ENCODE measurements around a stretch of chr10.

GRCh38 chr10:113553940-113554641 lies 1.2 kb downstream of the HABP2 start:
- PRO-cap, 2 experiments = no peak in any of the 2 experiments

DNA sequence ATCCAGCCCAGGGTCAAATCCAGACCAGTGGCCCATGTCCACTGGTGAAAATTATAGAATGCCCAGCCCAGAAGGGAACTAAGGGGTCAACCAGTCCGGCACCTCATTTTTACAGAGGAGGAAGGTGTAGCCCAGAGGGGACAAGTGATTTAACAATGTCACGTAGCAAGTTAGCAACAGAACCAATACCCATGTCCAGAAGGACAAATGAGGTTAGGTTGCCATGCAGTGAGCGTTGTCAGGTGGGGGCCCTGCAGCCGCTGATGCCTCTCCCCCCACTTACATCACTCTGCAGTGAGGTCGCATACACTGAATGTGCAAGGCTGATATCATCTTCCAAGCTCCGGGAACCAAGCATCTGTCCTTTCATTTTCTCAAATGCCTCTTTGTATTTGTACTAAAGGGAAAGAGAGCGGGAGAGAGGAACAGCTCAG lies 49.9 kb downstream of the NRAP start:
- PRO-cap, 2 experiments = no peak in any of the 2 experiments

GRCh38 chr10:113680156-113681233 lies 783 bp downstream of the CASP7 start:
- PRO-cap, 2 experiments = peak in 1 of 2 experiments; most common plus-strand start chr10:113680503 (in 1); most common minus-strand start chr10:113680507 (in 1)

DNA sequence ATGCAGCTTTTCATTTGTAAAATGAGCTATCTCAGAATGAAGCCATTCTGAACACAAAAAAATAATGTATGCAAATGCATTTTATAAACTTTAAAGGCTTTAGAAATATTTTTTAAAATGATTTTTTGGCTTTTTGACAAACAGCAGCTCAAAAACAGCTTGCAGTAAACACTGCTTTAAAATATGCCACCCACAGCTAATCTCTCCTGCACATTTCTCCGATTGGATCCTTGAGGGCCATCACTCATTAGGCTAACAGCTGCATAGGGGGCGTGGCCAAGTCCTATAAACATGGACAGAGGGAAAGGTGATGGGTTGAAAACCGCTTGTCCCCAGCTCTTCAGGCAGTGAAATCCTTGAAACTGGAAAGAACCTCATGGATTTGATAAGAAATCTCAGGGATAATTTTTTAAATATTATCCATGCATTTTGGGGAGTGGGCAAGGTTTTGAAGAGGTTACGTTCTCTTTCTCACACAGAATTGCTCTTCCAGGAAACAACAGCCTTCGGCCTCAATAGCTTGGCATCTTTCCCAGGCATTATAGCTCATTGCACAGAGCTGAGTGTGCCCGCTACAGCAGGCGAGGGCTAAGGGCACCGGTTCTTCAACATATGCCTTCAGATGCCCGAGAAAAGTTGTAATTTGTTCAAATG lies 1.6 kb downstream of the PLEKHS1 start:
- PRO-cap, 2 experiments = no peak in any of the 2 experiments

GRCh38 chr10:113855448-113855742 lies 934 bp downstream of the NHLRC2 start:
- PRO-cap, 2 experiments = no peak in any of the 2 experiments

GRCh38 chr10:113856142-113856612 lies 1.7 kb downstream of the NHLRC2 start:
- PRO-cap, 2 experiments = no peak in any of the 2 experiments

DNA sequence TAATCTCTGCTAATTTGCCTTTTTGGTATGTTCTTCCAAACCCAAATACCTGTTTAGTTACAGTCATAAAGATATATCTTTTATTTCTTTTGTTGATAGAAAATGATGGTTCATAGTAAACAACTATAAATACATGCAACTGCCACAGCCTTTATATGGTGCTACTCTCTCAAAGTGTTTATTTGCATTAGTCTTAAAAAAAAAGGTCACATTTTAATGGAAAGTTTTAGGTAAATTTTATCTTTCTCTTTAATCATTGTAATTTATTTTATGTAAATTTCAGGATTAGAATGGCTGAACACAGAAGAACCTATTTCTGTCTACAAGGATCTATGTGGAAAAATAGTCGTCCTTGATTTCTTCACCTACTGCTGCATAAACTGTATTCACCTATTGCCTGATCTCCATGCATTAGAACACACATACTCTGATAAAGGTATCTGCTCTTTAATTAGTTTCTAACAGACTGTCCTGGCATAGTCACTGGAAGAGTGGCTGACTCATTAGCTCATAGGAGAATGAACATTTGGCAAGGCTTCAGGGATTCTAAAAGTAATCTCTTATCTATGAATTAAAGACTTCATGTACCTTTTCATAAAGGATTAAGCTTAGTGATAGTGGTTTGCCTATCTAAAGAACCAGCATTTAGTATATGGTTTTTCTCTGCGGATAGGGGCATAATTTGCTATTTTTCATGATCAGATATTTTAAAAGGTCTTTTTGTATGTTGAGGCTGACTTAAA lies 4.0 kb downstream of the NHLRC2 start:
- PRO-cap, 2 experiments = no peak in any of the 2 experiments

- PRO-cap, 2 experiments = no peak in any of the 2 experiments
Observed at GRCh38 chr10:113876329-113877442, 22.2 kb downstream of the NHLRC2 start.

- PRO-cap, 2 experiments = no peak in any of the 2 experiments
Observed at GRCh38 chr10:113937545-113938621, 83.4 kb downstream of the NHLRC2 start.

- PRO-cap, 2 experiments = no peak in any of the 2 experiments
Observed at GRCh38 chr10:114259629-114260033, 20.6 kb downstream of the VWA2 start.

DNA sequence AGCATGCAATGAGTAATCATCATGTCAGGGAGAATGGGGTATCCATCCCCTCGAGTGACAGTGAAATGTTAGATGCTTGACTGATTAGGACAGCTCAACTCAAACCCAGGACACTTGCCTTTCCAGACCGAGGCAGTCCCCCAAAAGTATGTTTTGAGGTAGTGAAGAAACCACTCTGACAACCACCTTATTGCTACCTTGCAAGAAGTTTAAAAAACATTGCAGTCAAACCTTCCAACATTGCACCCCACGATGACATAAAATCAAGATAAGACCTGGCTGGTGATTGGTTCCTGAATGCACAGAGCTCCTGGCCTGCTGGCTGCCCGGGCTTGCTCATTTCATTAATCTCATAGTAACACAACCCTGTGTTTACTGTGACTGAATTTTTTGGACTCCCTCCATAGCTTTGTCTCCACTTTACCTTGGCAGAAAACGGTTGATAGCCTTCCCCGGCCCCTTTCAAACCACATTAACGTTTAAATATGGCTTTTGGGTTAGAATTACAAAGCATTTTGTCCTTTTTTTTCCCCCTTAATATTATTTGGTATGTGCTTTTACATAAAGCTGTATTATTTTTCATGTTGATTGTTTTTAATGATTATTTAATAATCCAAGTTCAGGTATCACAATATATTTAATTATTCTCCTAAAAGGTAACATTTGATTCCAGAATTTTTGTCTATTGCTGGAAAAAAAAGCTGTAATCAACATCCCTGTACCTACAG lies 27.5 kb downstream of the VWA2 start:
- PRO-cap, 2 experiments = no peak in any of the 2 experiments

- PRO-cap, 2 experiments = no peak in any of the 2 experiments
Observed at GRCh38 chr10:114300130-114300577, 61.1 kb downstream of the VWA2 start.

DNA sequence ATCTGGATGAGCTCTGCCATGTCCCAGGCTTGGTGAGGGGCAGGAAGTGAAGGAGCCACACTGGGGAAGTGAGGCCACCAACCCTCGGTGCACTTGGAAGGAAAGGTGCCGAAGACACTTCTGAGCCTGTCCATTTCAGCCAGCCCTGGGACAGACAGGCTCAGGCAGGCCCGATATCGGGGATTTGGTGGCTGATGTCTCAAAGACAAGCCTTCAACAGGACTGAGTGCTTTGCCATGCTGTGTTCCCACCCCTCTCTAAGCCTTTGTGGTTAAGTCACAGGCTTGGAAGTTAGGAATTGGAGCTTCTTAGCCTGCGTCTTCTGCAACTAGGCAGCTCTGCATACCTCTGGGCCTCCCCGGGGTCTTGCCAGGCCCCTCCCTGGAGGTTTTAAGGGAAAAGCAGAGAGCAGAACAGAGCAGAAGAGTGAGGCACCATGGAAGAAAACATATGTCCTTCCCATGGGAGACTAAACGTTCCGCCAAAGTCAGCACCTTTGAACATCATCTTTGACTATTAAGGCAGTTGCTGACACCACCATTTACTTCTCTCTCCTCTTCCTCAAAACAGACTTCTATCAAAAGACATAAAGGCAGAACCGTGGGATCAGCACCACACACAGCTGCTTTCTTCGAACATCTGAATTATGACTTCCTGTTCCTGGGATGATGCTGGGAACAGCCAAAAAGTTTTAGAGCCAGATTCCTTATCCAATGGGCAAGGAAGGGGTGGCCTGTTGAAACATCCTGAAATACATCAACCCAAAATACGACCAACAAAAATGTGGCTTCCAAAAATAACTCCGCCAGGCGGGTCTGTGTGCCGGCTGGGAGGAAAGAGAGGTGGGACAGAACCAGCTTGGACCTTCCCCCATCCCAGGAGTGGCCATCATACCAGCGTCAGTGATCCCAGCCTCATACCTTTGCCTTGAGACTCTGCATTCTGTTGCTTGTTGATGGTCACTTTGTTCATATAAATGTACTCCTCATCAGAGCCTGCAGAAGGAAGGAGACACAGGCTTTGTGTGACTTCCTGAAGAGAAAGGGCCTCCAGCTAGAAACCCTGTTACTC lies 71.7 kb downstream of the AFAP1L2 start:
- PRO-cap, 2 experiments = no peak in any of the 2 experiments

GRCh38 chr10:114349931-114350287 lies 54.4 kb downstream of the AFAP1L2 start:
- PRO-cap, 2 experiments = no peak in any of the 2 experiments

- PRO-cap, 2 experiments = no peak in any of the 2 experiments
Observed at GRCh38 chr10:114393489-114394103, 10.7 kb downstream of the AFAP1L2 start.

- PRO-cap, 2 experiments = no peak in any of the 2 experiments
Observed at GRCh38 chr10:114404831-114405538, 683 bp upstream of the AFAP1L2 start.

GRCh38 chr10:114437801-114438169 lies 33.5 kb upstream of the AFAP1L2 start:
- PRO-cap, 2 experiments = no peak in any of the 2 experiments

DNA sequence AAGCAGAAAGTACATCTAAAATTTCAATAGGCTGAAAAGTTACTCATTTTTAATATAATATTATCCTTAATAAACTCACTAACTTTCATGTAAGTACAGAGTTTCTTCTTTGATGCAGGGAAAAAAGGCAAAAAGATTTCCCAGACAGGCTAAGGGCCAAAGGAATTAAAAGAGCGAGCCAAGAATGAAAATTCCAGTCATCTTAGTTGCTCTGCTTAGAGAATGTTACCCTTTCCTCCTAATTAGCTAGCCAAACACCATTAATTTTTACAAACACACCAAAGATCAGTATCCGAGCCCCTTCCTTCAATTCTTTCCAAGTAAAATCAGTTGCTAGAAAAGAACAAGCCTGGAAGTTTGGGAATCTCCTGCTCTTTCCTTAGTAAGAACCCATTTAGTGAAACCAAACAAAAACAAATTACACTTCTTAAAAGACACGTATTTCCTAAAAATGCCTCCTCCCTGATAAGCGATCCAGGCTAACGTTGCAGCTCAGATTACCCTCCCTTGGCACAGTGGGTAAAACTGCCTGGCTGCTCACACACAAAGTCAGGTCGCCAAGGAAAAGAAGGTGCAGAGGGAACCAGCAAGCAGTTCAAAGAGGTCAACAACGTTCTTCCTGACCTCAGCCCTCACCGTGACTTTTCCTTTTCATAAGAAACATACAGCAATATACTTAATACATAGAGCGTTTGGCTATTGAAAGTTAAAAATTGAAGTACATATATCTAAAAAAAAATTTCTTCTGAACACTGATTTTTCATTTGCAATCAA lies 57.2 kb upstream of the ABLIM1 start:
- PRO-cap, 2 experiments = no peak in any of the 2 experiments

DNA sequence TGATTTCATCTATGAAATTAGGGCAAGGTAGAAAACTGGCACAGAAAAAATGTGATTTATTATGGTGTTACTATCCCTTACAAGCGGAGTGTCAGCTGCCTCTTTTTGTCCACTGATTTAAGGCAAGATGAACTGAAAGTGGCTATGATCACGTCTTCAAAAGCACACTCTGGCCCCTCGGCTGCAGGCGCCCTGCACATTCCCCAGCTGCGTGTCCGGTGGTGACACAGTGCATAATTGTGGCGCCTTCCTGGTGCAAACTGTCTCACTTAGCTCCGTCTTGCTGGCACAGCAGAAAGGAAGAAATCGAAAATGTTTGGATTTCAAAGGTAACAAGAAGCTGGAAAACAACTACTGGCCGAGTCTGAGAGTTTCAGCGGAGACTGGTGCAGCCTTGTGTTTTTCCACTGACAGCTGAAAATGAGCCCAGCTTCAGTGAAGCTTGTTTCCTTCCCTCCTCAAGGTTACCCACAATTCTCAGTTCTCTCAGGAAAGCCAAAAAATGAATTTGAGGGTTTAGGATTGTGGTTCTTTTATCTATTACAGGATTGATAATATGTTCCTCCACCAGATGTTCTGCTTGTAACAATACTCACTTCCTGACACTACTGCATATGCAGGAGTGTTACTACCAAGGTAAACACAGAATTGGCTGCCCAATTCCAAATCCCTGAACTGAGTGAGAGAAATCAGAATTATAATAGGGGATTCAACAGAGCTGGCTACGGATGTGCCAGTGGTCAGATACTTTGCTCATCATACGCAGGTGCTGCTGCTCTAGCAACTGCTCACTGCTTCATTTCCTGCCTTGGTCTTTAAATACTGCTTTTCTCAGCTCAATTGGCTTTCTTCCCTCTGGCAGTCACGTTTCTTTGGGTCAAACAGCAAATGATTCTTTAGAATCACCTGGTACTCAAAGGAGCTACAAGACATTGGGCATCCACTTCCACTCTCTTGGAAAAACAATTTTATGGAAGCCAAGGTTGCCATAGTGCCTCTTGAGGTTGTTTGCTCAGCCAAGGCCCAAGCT lies 63.7 kb downstream of the TRUB1 start:
- PRO-cap, 2 experiments = no peak in any of the 2 experiments

- PRO-cap, 2 experiments = no peak in any of the 2 experiments
Observed at GRCh38 chr10:116058356-116059288, 214.4 kb downstream of the GFRA1 start.